ENCODE data around the gene KLB.

GRCh38 chr4:38310345-38310609 is 350.1 kb downstream of the PTTG2 start:
- PRO-cap, result no peak

DNA sequence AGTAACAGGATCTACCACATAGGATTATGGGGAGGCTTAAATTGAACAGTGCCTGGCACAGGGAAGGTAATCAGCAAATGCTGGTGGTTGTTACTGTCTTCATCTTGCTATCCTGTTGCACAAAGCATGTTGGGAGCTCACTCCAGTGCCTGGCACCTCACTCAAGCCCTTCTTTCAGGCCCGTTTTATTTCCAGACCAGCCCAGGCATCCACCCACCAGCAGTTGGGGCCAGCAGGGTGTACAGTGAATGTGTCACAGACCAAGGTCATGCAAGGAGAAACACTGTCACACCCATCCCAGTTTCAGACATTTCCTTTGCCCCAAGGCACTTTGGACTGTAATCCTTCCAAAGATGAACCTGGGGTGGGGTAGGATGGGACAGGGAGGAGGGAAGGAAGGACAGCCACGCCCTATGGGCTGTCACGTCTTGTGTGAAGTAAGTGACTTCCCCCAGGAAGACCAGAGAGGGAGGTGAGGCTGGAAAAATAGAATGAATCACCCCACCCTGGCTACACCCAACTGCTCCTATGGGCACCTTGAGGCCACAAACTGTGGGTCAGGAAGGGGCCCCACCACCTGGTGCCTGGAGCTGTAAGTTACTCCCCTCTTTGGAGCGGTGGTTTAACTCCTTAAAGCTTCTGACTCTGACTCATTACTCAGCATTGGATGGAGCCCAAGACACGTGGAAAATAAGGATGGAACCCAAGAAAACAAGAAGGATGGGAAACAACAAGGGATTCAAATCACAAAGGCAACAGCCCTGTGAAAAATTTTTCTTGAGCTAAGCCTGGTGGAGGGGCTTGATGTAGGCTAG is 350.0 kb upstream of the KLF3 start:
- PRO-cap, result unidirectional peak, minus-strand start at position 159 of the sequence; unidirectional peak, minus-strand start at position 225 of the sequence; unidirectional peak, plus-strand start at position 548 of the sequence

DNA sequence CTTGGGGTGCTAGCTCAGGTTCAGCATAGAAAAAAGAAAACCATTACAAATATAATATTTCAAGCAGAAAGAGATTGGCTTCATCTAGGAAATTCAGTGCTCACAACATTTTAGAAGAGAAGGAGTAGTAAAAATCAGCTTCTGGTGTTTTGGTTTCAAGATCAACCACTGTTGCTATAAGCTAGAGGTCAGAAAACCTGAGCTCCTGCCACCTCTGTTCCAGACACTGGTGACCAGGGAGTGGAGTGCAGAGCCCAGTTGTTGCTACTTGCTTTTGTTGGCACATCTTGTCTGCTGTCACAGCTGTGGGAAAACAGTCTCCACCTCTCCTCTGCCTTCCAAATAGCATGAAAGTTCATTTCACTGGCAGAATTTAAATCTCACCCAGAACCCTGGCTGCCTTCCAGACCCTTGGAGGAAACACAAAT is 297.6 kb upstream of the KLF3 start:
- PRO-cap, result no peak

DNA sequence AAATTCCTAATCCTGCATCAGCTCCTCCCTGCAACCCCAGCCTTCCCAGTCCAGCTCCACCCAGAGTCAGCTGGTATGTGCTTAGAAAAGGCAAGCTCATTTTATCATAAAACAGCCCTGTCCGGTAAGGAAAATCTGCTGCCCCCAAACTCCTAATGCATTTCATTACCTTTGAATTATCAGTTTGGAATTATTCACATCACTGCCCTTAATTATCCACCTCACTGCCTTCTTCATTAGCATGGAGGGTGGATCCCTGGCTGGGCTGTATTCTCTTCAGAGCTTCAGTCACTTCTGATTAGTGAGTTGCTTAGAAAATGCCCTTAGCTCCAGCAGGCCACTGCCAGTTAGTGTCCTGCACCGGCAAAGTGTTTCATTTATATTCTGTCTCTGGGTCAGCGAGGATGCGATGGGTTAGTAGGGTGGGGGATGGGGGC is 174.9 kb upstream of the KLF3 start:
- PRO-cap, result no peak

- PRO-cap, result no peak
Measured at GRCh38 chr4:38565384-38565846, 98.6 kb upstream of the KLF3 start.

DNA sequence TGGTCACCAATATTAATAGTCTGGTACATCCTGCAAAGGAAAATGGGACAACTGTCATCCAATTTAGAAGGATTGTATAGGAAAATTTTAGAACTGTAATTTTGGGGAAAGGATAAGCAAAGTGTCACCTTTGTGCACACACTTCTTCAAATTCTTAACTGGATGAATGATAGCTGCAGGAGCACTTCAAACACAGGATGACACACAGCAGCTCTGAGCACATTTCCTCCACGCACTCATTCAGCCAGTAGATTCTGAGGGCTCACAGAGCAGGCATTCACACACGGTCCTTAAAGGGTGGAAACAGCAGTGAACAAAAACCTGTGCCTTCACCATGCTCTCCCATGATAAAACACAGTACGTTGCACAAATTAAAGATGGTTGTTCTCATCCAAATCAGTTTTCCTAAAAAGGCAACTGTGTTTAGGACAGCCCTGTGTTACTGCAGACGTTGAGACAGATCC is 38.5 kb upstream of the KLF3 start:
- PRO-cap, result no peak

DNA sequence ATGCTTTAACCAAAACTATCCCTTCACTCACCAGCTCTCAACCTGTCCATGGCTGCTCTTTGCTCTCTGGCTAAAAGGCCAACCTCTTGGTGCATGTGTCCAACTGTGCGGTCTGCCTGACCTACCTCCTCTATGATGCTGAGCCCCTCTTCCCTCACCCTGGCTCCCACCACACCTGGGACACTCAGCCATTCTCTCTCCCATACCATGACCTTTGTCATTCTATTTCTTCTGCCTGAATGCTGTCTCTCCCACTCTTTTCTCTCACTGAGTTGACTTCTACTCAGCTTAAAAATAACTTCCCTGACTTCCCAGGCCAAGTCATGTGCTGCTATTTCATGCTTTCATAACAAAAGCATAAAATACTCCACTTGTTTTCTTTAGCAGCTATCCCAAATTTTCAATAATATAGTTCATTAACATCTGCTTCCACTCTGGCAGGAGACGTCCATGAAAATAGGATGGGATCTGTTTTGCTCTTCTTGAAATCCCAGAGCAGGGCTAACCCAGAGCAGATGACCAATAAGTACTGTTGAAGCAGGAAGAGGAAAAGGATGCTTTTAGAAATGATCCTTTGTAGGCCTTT is 29.7 kb upstream of the KLF3 start:
- PRO-cap, result no peak

DNA sequence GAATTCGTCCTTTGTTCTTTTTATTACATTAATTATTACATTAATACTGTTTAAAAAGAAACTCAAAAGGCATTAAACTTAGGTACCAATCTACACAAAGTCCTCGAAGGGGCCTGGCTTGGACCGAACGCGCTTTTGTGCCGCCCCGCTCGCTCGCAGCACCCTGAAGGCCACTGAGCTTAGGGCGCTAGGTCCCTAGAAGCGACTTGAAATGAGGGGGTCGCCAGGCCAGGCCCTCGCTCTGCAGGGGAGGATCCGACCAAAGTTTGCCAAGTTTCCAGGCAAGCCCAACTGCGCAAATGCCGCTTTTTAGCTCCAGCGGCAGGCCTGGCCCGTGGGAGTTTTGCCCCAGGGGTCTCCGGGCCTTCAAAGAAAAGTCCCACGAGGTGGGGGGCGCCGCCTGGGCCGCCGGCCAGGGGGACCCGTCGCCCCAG is 1.1 kb upstream of the KLF3 start:
- PRO-cap, result no peak

DNA sequence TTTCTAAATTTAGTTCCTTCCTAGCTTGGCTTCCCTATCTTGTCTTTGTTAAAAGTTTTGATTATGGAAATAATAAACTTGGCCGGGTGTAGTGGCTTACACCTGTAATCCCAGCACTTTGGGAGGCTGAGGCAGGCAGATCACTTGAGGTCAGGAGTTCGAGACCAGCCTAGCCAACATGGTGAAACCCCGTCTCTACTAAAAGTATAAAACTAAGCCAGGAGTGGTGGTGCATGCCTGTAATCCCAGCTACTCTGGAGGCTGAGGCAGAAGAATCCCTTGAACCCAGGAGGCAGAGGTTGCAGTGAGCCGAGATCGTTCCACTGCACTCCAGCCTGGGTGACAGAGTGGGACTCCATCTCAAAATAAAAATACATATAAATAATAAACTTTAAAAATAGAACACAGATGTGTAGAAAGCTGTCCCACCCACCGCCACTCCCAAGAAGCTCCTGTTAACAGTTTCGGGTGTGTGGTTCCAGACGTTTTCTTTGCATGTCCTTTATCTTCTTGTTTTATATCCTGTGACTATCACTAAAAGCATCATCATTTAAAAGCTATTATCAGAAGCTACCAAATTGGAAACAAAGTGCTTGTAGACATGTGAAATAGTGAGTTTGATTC is 12.2 kb downstream of the KLF3 start:
- PRO-cap, result no peak

DNA sequence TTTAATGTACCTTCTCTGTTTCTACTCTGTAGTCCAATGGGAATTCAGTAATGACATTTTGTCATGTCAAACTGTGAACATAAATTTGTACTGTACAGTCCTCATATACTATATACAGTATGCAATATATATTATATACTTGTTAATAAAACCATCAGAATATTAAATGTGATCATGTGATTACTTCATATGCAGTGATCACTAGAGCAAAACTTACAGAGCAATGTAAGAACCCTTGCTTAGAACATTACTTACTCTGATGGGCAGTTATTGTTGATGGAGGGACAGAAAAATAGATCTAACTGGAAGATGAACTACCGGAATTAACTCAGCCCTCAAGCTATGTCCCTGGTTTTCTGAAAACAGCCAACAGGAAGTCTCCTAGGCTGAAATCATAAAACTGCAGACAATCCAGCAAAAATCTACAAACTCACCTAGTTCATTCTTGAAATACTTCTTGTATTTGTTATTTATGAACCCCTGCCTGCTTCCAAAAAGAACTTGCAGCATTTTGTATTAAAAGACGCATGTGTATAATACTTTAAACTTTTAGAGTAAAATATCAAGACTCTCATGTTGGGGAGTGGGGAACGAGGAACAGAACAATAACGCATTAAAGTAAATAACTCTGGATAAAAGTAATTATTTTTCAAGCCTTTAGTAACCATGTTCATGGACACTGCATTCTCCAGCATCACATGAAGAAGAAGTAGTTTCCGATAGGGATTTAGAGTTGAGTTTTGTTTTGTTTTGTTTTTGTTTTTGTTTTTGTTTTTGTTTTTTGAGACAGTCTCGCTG is 37.1 kb downstream of the KLF3 start:
- PRO-cap, result no peak

DNA sequence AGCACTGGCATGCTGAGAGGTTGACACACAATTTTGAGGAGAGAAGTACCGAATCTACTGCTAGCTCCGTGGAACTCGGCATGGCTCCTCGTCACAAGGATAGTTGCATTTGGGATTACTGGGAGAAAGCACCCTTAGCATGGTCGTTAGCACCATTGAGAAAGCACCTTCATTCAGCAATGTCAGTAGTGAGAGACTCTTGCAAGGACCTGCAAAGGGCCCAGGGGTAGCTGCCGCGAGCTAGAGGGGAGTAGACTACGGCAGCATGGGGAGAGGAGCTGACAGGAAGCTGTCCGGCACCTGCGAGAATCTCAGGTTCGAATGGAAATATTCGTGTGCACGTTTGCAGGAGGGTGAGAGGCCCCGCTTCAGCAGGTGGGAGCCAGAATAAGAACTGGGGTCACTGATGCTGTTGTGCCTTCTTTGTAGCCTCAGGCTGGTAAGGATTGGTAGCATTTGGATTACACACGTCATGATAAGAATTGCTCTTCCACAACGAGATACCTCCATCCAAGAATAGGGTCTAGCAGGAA is 20.2 kb downstream of the TLR10 start:
- PRO-cap, result no peak

GRCh38 chr4:38785905-38786484 is 3.2 kb upstream of the TLR10 start:
- PRO-cap, result no peak

DNA sequence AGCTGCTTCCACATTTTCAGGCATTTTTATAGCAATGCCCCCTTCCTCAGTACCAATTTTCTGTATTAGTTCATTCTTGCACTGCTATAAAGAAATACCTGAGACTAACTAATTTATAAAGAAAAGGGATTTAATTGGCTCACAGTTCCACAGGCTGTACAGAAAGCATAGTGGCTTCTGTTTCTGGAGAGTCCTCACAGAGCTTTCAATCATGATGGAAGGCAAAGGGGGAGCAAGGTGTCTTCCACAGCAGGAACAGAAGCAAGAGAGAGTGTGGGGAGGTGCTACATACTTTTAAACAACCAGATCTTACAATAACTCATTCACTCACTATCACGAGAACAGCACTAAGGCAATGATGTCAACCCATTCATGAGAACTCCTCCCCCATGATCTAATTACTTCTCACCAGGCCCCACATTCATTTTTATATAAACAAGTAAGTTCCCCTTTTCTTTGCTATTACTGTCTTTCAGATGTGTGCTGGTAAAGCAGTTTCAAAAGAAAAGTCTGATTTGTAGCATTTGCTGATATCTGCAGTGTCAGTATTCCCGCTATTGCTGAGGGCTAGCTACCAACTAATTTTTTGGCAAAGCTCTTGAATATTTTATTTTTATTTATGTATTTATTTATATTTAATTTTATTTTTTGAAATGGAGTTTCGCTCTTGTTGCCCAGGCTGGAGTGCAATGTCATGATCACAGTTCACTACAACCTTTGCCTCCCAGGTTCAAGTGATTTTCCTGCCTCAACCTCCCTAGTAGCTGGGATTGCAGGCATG is 11.9 kb upstream of the TLR1 start:
- PRO-cap, result no peak

DNA sequence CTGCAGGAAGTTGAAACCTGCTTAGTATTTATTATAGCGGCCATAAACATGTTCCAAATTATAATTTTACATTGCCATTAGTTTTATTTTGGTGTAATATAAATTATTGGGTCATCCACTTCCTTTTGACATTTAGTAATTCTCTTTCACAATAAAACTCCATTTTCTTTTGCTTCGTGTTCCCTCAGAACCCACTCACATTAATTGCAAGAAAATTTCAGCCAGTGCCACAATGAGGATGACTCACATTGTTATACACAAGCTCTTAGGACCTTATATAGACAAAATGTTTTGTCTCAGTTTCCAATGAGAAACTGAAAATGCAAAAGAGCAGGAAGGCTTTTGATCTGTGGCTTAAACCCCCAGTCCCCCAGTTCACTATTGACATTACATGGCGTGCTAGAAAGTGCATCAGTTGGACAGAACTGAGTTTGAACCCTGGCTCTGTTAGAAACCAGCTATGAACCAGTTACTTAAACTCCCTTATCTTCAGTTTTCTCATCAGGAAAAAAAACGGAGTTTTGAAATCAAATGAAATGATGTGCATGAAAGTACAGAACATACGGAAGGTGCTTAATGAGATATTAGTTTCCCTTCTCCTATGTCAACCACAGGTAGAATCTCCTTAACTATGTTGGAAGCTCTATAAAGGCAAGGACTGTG is 50.9 kb downstream of the TMEM156 start:
- PRO-cap, result no peak

- PRO-cap, result no peak
Measured at GRCh38 chr4:39135151-39135758, 47.1 kb upstream of the WDR19 start.

- PRO-cap, result unidirectional peak, minus-strand start at chr4:39354285
Measured at GRCh38 chr4:39354171-39354636, 12.0 kb downstream of the RFC1 start.

DNA sequence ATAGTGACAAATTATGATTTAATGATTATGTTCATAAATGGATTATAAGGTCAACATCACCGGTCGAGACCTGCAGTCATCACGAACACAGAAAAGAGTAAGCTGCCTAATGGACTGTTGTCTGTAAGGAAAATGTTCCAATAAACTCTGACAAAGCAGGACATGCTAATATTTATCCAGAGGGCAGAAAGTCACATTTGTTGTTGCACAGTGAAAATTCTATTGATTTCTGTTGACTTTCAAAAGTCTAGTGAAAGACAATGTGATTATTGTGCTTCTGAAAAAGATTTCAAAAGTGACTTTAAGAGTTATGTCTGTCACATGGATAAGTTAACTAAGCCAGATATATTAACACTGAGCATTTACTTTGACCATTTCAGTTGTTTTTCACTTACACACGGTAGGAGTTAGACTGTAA is 9.3 kb upstream of the RFC1 start:
- PRO-cap, result no peak

DNA sequence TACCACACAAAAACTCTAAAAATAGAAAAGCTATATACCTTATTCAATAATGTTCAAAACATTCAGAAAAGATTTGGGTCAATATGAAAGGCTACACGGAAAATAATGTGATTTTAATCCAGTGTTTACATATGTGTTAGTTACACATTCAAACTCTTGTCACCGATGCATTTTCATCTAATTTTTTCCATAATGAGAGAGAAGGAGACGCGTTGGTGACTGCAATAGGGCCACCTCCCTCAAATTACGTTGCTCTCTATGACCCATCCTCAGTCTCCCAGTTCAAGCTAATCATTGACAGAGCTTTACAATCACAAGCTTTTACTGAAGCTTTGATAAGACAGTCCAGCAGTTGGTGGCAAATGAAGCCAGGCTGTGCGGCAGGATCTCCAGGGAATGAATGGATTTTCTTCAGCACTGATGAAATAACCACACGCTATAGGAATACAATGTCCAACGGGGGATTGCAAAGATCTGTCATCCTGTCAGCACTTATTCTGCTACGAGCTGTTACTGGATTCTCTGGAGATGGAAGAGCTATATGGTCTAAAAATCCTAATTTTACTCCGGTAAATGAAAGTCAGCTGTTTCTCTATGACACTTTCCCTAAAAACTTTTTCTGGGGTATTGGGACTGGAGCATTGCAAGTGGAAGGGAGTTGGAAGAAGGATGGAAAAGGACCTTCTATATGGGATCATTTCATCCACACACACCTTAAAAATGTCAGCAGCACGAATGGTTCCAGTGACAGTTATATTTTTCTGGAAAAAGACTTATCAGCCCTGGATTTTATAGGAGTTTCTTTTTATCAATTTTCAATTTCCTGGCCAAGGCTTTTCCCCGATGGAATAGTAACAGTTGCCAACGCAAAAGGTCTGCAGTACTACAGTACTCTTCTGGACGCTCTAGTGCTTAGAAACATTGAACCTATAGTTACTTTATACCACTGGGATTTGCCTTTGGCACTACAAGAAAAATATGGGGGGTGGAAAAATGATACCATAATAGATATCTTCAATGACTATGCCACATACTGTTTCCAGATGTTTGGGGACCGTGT is at the start of gene KLB:
TSS of gene KLB (plus strand) at position 343 of the 1,060 bp plus-strand sequence.
- PRO-cap, result unidirectional peak, plus-strand start at position 348 of the sequence

GRCh38 chr4:39446583-39447698 is 11.8 kb downstream of the RPL9 start:
- PRO-cap, result bidirectional peak, plus-strand start at chr4:39447023, minus-strand start at chr4:39446841; bidirectional peak, plus-strand start at chr4:39447536, minus-strand start at chr4:39447423

DNA sequence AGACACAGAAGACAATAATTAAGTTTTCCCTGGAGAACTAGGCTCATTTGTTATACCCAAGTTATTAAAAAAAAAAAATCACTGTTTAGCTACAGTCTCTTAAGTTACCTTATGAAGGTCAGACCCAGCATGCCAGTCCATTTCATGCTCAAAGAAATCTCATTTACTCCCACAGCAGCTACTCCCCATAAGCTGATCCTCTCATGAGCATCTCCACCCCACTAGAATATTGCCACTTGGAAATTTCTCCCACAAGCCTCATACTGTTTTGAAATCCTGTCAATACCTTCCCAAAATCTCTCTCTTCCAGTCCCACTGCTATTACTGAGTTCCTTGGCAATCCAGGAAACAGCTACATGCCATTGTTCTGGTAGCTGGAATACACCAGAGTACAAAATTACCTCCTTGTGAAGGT is 6.7 kb downstream of the RPL9 start:
- PRO-cap, result no peak

All from left colon (tissue), 1 donor.